Sciatic nerve (tissue), 1 donor: ENCODE measurements around the genes MPV17L and MYH11.

DNA sequence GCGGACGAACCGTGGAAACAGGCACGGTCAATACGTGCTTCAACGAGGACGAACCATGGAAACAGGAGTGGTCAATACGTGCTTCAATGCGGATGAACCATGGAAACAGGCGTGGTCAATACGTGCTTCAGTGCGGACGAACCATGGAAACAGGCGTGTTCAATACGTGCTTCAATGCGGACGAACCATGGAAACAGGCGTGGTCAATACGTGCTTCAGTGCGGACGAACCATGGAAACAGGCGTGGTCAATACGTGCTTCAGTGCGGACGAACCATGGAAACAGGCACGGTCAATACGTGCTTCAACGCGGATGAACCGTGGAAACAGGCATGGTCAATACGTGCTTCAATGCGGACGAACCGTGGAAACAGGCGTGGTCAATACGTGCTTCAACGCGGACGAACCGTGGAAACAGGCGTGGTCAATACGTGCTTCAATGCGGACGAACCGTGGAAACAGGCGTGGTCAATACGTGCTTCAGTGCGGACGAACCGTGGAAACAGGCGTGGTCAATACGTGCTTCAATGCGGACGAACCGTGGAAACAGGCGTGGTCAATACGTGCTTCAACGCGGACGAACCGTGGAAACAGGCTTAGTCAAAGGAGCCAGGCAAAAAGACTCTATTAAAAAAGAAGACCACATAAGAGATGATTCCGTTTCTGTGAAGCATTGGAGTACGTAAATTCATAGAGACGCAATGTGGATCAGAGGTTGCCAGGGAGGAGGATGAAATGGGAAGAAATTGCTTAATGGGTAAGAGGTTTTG lies 140.5 kb downstream of the SNX29 start:
- PRO-cap = no peak

- PRO-cap = no peak
These were observed 143.0 kb downstream of the SNX29 start for GRCh38 chr16:12119342-12120126.

- PRO-cap = no peak
These were observed 256.1 kb downstream of the SNX29 start for GRCh38 chr16:12232560-12233161.

- PRO-cap = no peak
These were observed 1.6 kb downstream of the SHISA9 start for GRCh38 chr16:12902759-12903559.

DNA sequence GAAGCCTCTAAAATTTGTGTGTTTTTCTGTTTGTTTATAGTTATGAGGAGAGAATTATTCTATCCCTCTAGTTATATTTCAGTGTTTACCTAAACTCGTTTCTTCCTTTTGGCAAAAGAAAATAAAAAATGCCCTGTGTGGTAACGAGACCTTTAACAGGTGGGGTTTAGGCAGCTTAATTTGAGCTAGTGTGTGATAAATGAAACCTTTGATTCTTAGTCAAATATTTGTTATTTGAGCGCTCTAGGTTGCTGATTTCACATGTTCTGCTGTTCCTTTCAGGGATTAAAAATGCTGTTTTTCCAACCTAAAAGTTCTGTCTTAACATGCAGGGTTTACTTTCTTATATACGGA lies 17.5 kb downstream of the ERCC4 start:
- PRO-cap = no peak

DNA sequence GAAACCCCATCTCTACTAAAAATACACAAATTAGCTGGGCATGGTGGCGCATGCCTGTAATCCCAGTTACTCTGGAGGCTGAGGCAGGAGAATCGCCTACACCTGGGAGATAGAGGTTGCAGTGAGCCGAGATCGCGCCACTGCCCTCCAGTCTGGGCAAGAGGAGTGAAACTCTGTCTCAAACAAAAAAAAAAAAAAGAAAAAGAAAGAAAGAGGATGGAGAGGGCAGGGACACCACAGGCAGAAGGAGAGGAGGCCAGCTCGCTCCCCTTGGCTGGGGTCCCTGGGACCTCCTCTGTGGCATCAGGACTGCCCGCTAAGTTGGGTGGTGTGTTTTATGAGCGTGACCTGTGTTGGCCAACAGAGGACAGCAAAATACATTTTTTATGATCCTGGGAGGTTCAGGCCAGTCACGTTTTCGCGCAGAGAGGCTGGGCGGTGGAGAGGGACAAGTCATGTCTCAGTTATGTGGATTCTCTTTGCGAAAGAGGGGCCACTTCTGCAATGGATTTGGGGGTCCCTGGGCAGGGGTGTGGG lies 229.6 kb downstream of the MRTFB start:
- PRO-cap = unidirectional peak, plus-strand start at position 425 of the sequence

DNA sequence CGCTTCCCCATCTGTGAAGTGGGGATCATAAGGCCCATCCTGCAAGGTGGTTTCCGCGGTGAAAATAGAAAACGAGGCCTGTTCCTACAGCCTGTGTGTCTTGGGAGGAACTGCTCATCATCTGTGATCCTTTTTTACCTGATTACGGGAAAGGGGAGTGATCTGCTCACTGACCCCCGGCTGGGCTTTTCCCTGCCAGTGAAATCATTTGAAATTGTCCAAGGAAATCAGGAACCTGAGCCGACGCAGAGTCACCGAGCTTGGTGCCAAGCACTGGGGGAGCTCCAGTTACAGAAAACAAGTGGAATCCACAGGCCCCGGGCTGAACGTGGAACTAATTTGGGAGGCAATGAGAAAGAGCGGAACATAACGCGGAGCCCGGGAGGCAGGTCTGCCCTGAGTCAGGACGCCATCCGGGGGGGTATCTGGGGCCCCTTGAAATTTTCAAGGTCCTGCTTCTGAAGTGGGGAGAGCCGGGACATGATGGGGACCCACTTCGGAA lies 230.1 kb downstream of the PARN start:
- PRO-cap = no peak

DNA sequence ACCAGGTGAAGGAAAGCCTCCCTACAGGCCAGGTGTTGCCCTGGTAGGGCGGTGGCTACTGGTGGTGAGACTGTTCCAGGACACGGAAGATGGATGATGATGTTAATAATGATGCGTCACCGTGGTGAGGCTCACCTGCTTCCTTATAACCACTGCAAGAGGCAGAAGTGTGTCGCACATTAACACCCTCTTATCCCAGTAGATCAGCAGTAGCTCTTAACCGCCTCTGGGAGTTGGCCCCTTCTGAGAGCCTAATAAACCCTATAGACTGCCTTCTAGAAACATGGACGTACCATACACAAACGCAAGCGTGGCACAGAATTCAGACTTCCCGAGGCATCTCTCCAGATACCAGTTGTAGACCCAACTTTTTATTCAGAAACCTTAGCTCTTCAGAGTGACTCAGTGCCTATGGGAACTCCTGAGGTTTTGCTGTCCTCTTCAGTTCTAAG lies 7.8 kb downstream of the BFAR start:
- PRO-cap = no peak

GRCh38 chr16:14824486-14824879 lies 9.0 kb upstream of the NOMO1 start:
- PRO-cap = unidirectional peak, plus-strand start at chr16:14824808

- PRO-cap = no peak
These were observed 1.5 kb downstream of the PDXDC1 start for GRCh38 chr16:14976390-14976608.

- PRO-cap = no peak
These were observed 33.2 kb upstream of the RRN3 start for GRCh38 chr16:15127290-15127587.

DNA sequence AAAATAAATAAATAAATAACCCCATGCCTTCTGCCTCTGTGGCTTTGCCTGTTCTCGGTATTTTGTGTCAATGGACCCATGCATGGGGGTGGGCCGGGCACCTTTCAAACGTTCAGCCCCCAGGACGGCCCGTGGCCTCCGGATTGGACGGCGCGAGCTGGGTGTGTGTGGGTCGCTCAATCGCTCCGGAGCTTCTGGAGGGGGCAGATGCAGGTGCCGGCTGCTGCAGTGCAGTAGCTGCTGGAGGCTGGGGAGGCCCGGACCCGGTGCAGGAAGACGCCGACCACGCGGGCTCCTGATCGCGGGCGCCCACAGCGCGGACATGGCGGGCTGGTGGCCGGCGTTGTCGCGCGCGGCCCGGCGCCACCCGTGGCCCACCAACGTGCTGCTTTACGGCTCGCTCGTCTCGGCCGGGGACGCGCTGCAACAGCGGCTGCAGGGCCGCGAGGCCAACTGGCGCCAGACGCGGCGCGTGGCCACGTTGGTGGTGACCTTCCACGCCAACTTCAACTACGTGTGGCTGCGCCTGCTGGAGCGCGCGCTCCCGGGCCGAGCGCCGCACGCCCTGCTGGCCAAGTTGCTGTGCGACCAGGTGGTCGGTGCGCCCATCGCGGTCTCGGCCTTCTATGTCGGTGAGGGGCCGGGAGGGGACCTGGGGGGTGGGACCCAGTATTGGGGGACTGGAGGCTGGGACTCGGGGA lies at the start of gene MPV17L:
Gene MPV17L, plus strand, starts transcription at position 179 of the 701 bp plus-strand sequence.
- PRO-cap = unidirectional peak, plus-strand start at position 179 of the sequence; unidirectional peak, plus-strand start at position 393 of the sequence

GRCh38 chr16:15493821-15494172 lies 59.4 kb downstream of the BMERB1 start:
- PRO-cap = no peak

- PRO-cap = no peak
These were observed 42.7 kb downstream of the MARF1 start for GRCh38 chr16:15600261-15600745.

GRCh38 chr16:15634621-15635120 lies 8.3 kb downstream of the MARF1 start:
- PRO-cap = no peak

- PRO-cap = no peak
These were observed 3.3 kb downstream of the NDE1 start for GRCh38 chr16:15653269-15653744.

GRCh38 chr16:15714776-15715362 lies 64.8 kb downstream of the NDE1 start:
- PRO-cap = no peak

DNA sequence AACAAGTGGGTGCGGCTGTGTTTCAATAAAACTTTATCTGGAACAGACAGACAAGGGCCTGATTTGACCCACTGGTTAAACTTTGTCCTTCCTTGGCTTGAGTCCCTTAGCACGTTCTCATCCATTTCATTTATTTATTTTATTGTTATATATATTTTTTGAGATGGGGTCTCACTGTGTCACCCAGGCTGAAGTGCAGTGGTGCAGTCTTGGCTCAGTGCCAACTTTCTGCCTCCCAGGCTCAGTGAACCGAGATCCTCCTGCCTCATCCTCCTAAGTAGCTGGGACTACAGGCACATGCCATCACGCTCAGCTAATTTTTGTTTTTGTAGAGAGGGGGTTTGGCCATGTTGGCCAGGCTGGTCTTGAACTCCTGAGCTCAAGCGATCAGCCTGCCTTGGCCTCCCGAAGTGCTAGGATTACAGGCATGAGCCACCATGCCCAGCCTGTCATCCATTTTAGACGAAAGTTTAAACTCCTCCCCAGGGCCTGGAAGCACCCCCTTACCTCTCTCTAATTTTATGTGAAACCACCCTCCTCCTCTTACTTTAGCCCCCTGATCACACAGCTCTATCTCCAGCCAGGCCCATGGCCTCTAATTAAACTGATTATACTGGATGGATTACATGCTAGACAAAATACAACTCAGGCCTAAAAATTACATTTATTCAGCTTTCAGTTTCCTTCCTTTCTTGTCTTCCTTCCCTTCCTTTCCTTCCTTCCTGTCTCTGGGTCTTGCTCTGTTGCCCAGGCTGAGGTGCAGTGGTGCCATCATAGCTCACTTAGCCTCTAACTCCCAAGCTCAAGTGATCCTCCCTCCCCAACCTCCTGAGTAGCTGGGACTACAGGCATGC lies 64.0 kb downstream of the MYH11 start:
- PRO-cap = no peak

DNA sequence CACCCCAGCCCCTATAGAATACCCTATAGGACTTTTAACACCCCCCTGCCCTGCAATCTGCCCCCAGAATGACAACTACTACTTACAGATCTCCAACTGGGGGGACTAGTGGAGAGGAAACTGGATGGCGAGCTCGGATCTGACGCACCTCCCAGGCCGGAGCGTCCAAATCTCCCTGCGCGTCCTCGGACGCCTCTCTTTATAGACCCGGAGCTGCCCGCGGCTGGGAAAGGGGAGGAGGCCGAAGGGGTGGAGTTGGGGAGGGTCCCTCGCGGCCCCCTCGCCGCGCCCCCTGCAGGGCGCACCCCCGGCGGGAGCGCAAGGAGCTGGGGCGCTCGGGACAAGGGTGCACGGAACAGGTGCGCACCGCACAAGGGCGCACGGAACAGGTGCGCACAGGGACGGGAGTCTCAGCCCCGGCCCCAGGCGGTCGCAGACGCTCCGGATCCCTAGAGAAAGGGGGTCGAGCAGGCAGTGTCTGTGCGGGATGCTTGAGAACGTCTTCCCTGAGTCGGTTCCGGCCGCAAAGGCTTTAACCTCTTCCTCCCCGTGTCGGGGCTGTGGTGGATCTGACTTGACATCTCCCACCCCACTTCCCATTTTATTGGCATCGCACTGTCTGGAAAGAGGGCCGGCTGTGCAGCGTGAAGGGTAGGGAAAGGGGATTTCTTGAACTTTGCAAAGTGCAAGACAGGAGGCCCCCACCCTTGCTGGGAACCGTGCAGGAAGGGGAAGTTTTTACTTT lies at the start of gene MYH11:
Gene MYH11, minus strand, starts transcription at position 174 of the 745 bp plus-strand sequence.
- PRO-cap = bidirectional peak, plus-strand start at position 321 of the sequence, minus-strand start at position 173 of the sequence

GRCh38 chr16:16028239-16028857 lies 78.9 kb downstream of the ABCC1 start:
- PRO-cap = no peak